SK-N-DZ (cell line): ENCODE data around the genes GPR78, FAM90A26 and USP17L22.

DNA sequence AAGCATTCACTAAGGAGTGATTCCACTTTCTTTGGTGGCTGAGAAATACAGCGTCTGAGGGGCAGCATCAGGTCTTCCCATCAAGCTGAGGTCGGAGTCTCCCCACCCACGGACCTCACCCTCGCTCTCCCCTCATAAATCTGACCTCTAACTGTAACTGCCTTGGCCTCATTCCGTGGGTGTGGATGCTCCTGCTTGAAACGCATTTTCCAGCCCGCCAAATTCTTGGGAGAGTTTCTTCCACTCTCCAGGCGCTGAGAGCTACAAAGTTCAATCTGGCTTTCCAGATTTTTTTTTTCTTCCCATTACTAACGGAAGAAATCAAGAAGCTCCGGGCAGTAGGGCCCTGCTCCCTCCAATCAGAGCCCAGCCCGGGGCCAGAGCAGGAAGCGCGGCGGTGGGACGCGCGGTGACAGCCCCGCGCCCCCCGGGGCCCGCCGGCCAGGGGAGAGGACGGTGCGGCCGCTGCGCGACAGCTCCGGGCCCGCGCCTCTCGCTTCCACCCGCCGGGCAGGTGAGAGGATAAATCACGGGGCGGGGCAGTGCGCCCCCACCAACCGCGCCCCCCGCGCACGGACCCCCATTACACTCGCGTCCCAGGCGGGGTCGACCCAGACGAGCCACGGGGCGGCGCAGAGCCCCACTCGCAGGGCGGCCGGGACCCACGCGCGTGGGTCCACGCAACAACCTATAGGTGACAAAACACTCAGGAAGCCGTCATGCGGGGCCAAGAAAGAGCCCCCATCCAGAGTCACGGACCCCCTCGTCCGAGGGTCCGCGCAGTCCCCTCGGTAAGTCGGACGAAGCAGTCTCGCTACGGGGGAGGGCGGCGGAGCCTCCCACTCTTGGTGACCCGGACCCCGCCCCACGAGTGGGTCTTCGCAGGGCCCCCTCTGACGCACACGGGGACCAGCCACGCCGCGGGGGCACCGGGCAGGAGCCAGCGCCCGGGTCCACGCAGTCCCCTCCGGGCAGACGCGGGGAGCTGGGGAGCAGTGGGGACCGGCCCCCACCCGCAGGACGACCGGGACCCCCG is 896 bp downstream of the AFAP1 start:
RAMPAGE:
- cytosol, long total RNA: no peak
- nucleus, long total RNA: no peak

DNA sequence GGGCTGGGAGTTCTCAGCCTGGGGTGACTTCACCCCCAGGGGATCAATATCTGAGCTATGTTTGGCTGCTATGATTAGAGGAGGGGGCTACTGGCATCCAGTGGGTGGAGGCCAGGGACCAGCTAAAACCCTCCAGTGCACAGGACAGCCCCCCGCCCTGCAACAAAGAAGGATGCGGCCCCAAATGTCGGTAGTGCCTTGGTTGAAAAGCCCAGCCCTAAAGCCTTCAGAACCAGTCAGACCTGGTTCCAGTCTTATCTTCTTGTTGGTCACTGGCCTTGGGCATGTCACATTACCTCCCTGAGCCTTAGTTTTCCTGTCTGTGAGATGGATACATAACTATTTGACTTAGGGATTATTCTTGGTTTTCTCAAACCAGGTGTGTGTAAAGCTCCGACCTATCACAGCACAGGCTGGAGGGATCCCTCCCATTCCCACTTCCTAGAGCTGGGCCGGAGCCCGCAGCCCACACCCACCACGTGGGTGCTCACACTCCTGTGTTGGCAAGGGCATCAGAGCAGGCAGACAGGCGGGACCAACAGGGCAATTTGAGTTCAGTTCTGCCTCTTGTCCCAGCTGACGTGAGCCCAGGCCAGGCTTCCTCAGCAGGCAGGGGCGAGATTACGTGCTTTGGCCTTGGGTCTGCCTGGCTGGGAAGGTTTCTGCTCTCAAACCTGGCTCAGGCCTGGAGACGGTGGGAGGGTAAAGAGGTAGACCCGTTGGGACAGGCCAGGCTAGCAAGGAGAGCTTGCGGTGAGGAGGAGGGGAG is 952 bp upstream of the SH3TC1 start:
RAMPAGE:
- cytosol, long total RNA: no peak
- nucleus, long total RNA: no peak

RAMPAGE:
- cytosol, long total RNA: no peak
- nucleus, long total RNA: no peak
Observed at GRCh38 chr4:8201085-8202148, 2.3 kb downstream of the SH3TC1 start.

DNA sequence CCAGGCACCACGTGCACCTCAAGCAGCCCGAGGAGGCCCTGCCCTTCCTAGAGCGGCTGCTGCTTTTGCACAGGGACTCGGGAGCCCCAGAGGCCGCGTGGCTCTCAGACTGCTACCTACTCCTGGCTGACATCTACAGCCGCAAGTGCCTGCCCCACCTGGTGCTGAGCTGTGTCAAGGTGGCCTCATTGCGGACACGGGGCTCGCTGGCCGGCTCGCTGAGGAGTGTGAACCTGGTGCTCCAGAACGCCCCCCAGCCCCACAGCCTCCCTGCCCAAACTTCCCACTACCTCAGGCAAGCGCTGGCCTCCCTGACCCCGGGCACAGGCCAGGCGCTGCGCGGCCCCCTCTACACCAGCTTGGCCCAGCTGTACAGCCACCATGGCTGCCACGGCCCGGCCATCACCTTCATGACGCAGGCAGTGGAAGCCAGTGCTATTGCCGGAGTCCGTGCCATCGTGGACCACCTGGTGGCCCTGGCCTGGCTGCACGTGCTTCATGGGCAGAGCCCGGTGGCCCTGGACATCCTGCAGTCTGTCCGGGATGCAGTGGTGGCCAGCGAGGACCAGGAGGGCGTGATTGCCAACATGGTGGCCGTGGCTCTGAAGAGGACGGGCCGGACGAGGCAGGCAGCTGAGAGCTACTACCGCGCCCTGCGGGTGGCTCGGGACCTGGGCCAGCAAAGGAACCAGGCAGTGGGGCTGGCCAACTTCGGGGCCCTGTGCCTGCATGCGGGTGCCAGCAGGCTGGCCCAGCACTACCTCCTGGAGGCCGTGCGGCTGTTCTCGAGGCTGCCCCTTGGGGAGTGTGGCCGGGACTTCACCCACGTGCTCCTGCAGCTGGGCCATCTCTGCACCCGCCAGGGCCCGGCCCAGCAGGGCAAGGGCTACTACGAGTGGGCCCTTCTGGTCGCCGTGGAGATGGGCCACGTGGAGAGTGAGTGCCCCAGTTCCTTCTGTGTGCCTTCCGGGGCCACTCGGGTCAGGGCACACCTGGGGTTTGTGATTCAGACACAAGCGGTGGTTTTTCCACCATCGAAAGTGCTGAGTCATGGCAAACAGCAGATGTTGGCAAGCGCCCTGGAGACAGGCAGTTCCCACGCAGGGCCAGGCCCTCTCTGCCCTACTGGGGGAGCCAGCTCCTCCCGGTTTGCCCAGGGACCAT is 29.0 kb downstream of the SH3TC1 start:
RAMPAGE:
- cytosol, long total RNA: no peak
- nucleus, long total RNA: no peak

DNA sequence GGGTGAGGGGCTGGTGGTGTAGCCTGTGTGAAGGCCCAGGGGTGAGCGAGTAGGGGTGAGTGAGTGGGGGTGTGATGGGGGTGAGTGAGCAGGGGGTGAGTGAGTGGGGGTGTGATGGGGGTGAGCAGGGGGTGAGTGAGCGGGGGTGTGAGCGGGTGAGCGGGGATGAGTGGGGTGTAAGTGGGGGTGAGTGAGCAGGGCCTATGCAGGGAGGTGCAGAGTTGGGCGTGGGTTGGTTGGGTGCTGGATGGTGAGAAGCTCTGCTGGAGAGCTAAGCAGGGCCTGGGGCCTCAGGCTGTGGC is 30.2 kb downstream of the SH3TC1 start:
RAMPAGE:
- cytosol, long total RNA: no peak
- nucleus, long total RNA: no peak

GRCh38 chr4:8274643-8275347 is 5.2 kb downstream of the HTRA3 start:
RAMPAGE:
- cytosol, long total RNA: no peak
- nucleus, long total RNA: no peak

DNA sequence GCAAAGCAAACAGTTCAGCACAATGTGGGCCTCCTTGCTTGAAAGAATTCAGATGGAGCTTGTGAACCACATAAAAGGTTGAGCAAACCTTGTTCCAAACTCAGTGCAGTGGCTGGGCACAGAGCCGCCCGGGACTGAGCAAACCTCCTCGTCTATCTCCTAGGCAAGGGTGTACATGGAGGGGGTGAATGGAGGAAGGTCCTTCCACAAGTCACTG is 82.4 kb downstream of the HTRA3 start:
RAMPAGE:
- cytosol, long total RNA: no peak
- nucleus, long total RNA: no peak

DNA sequence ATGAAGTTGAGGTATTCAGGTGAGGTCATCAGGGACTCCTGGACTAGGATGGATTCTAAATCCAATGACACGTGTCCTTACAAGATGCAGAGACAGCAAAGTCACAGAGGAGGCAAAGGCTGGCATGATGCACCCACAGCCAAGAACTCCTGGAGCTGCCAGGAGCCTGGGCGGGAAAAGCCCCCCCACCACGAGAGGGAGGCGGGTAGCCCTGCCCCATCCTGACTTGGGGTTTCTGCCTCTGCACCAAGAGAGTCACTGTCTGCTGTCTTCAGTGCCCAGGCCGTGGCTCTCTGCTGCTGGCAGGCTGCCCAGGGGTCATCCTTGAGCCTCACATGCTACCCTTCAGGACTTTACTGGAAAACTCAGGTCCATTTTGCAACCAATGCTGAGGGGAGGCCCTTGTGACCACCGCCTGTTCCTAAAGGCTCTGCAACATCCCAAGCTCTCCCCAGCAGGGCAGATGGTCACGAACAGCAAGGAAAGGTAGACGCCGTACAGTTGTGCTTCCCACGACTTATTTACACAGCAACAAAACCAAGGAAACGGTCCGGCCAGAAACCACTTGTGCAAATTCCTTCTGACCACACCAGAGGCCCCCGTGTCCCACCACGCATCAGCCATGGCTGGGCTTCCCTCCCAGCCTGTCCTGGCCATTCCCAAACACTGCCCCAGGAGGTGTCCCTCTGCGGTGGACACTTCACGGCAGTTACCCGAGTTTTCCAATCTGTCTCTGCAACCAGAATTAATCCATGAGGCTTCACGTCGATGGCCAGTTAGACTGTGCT is 56.9 kb downstream of the ACOX3 start:
RAMPAGE:
- cytosol, long total RNA: no peak
- nucleus, long total RNA: no peak

DNA sequence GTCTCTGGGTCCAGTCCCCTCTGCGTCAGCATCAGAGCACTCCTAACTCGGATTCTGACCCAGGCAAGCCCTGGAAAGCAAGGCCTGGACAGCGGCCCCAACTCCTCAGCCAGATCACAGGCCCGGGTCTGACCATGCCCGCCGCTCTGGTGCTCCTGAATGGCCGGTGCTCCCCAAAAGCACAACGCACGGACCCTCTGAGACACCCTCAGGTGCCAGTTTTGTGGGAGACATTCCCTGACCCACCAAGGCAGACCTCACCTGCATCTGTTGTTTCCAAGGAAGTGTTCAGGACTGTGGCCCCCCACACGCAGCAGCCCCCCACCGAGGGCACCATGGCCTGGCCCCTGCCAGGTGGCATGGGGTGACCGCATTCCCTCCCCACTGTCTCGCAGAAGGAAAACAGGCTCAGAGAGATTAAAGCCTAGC is 55.8 kb downstream of the ACOX3 start:
RAMPAGE:
- cytosol, long total RNA: no peak
- nucleus, long total RNA: no peak

DNA sequence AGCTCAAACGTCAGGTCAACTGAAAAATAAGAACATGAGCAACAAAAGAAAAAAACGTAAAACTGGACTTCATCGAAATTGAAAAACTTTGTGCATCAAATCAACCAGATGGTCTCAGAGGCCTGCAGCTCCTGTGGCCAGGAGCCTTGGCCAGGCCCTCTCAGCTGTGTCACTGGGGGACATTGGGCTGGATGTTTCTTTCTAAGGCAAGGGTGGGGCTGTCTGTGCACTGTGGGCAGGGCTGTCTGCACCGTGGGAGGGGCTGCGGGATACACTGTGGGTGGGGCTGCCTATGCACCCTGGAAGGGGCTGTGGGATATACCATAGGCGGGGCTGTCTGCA is 31.4 kb downstream of the ACOX3 start:
RAMPAGE:
- cytosol, long total RNA: no peak
- nucleus, long total RNA: no peak

GRCh38 chr4:8580045-8580698 is at the start of gene GPR78:
Gene GPR78 (plus strand): TSS chr4:8580392.
RAMPAGE:
- cytosol, long total RNA: no peak
- nucleus, long total RNA: no peak

DNA sequence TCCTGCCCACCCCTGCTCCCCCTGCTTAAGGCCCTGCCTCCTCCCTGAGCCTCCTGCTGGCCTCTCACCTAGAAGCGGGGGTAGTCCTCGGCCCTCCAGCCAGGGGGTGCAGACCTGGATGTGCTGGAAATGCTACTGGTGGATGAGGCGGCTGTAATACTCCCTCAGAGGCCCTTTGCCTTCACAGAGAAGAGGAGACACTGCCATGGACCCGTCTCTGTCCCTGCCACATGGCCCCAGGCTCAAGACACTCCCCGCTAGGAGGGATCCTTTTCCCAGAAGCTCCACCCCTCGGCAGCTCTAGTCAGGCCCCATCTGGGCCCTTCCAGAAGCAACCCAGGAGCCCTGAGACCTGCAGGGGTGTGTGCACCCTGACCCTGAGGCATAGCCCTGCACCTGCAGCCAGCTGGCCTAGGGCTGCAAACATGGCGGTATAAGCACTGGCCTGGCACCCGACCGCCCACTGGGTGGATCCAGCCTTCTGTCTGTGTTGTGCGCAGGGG is at the start of gene FAM90A26:
FAM90A26 (plus strand) TSS at position 318 of the 503 bp plus-strand sequence.
RAMPAGE:
- cytosol, long total RNA: no peak
- nucleus, long total RNA: no peak

DNA sequence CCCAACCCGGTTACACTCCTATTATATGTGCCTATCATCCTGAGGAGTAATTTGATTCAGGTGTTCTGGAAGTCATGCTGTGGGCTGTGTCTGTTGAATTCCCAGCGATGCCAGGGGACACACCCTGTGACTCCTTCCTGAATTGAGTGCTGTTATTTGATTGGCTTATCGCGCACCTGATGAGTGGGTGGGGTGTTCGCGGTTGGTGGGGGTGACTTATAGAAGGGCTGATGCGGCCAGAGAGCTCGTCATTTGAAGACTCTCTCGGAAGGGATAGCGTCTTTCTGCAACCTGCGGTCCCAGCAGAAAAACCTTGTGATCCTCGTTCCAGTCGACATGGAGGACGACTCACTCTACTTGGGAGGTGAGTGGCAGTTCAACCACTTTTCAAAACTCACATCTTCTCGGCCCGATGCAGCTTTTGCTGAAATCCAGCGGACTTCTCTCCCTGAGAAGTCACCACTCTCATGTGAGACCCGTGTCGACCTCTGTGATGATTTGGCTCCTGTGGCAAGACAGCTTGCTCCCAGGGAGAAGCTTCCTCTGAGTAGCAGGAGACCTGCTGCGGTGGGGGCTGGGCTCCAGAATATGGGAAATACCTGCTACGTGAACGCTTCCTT is at the start of gene USP17L22:
USP17L22 (plus strand) TSS at position 337 of the 620 bp plus-strand sequence.
RAMPAGE:
- cytosol, long total RNA: no peak
- nucleus, long total RNA: no peak

DNA sequence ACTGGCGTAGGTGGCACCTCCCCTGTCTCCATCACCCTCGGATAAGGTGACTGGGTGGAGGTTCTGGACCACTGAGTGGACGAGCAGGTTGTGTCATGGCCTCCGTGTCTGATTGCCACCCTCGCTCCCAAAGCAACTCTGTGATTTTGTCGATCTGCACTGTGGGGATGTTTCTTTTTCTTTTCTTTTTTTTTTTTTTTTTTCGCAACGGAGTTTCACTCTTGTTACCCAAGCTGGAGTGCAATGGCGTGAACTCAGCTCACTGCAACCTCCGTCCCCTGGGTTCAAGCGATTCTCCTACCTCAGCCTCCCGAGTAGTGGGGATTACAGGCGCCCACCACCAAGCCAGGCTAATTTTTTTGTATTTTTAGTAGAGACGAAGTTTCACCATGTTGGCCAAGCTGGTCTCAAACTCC is 56.2 kb downstream of the DEFB131A start:
RAMPAGE:
- cytosol, long total RNA: no peak
- nucleus, long total RNA: no peak

GRCh38 chr4:9532213-9533362 is 88.4 kb downstream of the DEFB131A start:
RAMPAGE:
- cytosol, long total RNA: no peak
- nucleus, long total RNA: no peak

RAMPAGE:
- cytosol, long total RNA: no peak
- nucleus, long total RNA: no peak
Observed at GRCh38 chr4:9602127-9602390, 157.8 kb downstream of the DEFB131A start.

GRCh38 chr4:9996721-9996990 is 24.6 kb downstream of the SLC2A9 start:
RAMPAGE:
- cytosol, long total RNA: no peak
- nucleus, long total RNA: no peak

DNA sequence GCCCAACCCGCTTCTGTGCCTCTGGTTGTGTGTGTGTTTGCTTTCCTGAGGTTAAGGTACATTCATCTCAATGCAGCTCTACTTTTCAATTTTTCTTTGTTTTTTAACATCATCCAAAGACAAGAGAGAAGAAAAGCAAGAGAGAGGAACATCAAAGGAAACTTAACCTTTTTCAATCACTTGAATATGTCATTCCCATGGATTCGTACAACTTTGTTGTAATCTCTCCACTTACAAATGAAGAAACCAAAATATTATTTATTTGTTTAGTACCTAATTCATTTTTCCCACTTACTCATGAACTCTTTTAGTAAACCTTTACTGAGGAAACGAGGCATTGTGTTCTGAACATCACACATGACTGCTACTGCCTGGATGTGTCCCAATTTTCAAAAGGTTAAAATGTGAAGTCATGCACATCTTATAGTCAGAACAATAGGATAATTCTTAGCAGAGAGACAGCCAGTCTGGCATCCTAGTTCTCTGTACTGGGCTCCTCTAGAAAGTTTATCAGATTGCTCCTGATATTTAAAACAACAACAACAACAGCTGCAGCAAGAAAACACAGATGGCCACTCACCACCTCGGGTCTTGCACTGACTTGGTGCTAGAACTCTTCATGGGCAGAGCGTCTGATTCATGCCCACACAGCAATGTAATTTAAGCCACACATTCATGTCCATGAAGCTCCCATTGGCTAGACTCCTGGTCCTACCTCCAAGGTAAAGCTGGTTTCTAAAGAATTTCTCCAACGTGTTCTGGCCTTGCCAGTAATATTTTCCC is 33.1 kb upstream of the SLC2A9 start:
RAMPAGE:
- cytosol, long total RNA: no peak
- nucleus, long total RNA: no peak

DNA sequence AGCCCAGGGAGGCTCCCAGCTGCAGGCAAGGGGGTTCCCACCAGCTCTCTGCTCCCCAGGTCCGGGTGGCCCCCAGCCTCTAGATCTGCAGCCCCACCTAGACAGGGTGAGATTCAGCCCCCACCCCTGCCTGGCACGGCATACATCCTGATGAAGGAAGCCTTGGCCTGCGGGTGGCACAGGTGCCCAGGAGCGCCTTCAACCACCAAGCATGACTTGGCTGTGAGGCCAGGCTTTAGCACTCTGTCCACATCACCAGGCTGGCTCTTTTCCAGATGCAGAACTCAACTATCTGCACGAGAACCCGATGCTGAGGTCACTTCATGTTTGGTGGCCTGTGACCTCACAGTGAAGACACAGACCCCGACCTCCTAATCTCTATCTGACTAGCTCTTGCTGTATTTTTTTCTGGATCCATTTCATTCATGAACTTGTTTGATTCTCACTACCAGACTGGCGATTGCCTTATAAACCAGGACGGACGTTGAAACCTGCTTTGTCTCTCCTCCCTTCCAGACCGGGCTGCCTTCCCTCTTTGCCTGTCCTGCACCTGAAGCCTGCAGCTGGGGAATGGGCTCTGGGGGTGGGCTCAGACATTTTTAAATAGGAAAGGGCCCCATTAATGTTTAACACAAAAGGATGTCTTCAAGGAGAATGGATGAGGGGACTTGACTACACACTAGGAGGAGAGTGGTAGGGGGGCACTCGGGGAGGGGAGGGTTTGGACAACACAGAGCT is 40.4 kb downstream of the WDR1 start:
RAMPAGE:
- cytosol, long total RNA: no peak
- nucleus, long total RNA: no peak

DNA sequence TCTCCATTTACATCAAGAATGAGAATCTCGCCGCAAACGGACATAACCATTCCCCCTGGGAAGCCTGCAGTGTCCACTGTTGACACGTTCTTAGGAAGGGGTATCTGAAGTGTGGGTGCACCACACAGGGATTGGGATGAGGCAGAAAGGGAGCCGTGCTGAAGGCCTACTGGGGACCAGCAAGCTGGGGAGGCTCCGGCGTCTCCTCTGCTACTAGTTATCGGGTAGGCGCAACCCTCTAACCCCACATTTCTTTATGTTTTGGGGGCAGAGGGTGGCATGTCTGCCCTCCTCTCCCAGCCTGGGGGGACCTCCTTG is 33.4 kb downstream of the WDR1 start:
RAMPAGE:
- cytosol, long total RNA: no peak
- nucleus, long total RNA: no peak